Vein endothelial cell (primary cell): ENCODE results near the genes NLRP3 and OR2M2.

GRCh38 chr1:247415707-247416652, at the start of gene NLRP3:
TSS of gene NLRP3 (plus strand) at chr1:247416173.
- CAGE, long polyA plus RNA, result no peak

- CAGE, long polyA plus RNA, result no peak
These were observed 11.0 kb downstream of the OR2W3 start for GRCh38 chr1:247906100-247907161.

- CAGE, long polyA plus RNA, result no peak
These were observed at the start of gene OR2M2 for GRCh38 chr1:248174549-248175105. TSS of gene OR2M2 (plus strand) at chr1:248174821.

DNA sequence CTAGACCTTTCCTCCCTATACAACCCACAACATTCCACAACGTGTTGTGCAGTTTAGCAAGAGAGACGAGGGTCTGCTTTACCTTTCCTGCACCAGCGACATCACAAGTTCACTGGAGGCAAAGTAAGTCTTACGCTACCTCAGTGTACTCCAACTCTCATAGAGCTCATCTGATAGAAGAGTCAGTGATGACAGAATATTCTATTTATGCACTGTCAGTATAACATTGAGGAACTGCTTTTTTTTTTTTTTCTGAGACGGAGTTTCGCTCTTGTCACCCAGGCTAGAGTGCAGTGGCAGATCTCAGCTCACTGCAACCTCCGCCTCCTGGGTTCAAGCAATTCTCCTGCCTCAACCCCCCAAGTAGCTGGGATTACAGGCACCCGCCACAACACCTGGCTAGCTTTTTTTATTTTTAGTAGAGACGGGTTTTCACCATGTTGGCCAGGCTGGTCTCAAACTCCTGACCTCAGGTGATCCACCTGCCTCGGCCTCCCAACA, 3.2 kb downstream of the SH3BP5L start:
- CAGE, long polyA plus RNA, result no peak

DNA sequence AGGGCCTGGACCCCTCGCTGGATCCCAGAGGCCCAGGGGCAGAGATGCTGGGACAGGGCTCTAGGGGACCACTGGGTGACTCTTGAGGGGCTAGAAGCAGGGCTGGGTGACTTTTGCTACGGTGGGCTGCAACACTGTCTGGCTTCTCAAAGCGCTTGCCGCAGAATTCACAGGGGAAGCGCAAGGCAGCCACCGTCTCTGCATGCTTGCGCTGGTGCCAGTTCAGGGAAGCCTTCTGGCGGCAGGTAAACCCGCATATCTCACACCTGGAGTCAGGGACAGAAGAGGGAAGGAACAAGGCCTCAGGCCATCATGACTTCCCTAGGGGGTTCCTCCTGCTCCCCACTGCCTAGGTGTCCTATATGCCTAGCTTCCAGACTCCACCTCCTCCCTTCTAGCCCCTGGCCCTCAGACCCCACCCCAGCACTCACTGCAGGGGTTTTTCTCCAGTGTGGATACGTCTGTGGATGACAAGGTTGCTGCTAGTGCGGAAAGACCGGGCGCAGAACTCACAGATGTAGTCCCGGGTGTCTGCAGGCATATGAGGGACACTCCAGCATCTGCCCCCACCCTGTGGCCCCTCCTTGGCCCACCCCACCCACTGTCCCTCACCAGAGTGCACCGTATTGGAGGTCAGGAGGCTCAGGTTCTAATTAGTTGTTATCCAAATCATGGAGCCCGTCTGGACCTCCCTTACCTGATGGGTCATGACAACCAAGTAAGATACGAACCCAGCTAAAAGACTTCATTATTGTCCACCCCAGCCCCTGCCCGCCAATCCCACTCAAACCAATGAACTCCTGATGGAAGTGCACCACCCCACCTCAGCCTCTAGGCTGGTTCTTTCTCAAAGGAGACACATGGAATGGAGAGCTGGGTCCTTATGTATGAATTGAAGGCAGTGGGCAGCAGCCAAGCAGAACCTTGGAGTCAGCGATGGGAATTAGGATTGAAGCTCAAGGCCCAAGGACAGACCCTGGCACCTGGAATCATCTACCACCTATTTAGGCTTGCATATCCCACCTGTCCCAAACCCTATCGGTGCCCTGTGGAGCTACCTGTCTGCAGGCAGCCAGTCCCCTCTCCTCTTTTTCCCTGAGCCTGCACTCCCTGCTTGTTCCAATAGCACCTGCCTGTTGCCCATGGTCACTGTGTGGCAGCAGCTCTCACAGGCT, 8.2 kb downstream of the ZNF692 start:
- CAGE, long polyA plus RNA, result no peak

DNA sequence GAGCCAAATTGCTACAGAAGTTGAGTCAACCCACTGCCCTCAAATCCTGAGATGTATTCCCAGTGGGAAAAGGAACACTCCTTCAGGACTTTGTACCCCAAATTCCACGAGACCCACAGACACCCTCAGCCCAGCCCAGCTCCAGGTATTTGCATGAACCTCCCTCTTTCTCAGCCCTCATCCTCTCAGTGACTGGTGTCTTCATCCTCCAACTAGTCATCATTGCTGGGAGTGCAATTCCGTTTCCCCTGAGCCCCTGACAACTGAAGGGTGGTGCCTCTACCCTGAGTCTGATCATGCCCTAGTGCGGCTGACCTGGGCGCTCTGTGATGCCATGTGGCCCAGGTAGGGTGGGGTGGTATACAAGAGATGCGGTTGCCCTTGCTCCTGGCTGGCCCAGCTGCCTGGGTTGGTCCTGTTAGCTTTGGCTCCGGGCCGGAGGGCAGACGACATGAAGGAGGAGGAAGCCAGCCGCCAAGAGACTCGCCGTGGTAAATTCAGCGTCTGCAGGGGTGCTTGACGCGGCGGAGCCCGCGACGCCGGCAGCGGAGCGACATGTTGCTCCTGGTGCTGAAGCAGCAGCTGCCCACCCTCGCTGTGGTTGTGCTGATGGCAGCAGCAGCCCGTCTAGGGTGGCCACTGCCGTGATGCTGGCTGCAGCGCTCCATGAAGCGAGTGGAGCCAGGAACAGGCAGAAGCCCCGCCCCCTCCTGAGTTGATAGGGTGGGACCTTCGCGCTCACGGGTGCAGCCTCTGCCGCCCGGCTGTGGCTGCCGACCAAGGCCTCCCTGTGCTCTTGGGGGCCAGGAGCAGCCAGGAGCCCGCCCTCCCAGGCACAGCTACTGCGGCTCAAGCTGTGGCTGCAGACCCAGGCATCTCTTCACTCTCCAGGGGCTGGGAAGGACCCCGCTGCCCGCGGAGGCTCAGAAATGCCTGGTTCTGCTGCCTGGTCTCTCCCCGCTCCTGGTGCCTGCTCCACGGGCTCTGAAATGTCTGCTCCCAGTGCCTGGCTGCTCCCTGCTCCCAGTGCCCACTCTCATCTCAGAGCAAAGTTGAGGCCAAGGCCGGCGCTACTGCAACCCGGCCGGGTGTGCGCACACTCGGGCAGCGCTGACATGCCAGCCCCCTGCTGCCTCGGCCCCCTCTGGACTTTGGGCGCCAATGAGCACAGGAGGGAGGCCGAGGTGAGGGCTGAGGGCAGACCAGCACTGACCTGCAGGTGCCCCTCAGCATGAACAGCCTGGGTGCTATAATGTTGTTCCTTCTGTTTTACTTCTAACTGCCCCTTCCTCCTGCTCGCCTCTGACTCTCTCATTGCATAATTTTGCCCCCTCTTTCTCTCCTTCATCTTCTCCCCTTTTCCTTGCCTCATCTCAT, 4.2 kb upstream of the ZNF692 start:
- CAGE, long polyA plus RNA, result no peak

GRCh38 chr1:248873429-248874589, 14.9 kb upstream of the ZNF692 start:
- CAGE, long polyA plus RNA, result no peak